Upper lobe of left lung (tissue), 5 donors: ENCODE results near the gene SENP6.

DNA sequence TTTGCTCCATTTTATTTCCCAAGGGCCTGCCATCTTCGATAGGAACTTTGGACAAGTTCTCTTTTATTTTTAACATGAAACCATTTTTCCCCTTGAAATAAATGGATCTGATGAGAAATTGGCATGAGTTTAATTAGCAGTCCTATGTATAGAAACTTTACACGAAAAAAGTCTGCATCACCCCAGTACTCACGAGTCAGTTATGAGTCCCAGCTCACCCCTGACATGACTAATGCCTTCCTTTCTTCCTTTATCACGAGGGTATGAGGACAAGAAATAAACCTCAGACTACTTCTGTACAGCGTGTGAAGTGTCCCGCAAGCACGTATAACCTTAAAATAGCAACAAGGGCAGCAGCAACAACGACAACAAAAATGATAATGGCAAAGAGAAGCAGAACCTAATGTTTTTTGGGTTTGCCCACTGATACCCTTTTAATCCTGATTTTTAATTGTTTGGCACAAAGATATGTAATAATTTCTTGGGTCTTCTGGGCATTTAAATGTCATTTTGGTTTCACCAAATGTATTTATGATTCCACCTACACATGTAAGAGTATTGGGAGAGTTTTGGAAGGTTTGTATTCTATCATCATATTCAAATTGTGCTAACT lies 26.7 kb downstream of the CD109 start:
- PRO-cap, 2 experiments: no peak in any of the 2 experiments
- RAMPAGE, long total RNA, 4 experiments: no peak in any of the 4 experiments

- PRO-cap, 2 experiments: no peak in any of the 2 experiments
- RAMPAGE, long total RNA, 4 experiments: no peak in any of the 4 experiments
Measured at GRCh38 chr6:74606854-74607151, 599.0 kb downstream of the COL12A1 start.

- PRO-cap, 2 experiments: no peak in any of the 2 experiments
- RAMPAGE, long total RNA, 4 experiments: no peak in any of the 4 experiments
Measured at GRCh38 chr6:75244263-75244589, 625 bp upstream of the COX7A2 start.

DNA sequence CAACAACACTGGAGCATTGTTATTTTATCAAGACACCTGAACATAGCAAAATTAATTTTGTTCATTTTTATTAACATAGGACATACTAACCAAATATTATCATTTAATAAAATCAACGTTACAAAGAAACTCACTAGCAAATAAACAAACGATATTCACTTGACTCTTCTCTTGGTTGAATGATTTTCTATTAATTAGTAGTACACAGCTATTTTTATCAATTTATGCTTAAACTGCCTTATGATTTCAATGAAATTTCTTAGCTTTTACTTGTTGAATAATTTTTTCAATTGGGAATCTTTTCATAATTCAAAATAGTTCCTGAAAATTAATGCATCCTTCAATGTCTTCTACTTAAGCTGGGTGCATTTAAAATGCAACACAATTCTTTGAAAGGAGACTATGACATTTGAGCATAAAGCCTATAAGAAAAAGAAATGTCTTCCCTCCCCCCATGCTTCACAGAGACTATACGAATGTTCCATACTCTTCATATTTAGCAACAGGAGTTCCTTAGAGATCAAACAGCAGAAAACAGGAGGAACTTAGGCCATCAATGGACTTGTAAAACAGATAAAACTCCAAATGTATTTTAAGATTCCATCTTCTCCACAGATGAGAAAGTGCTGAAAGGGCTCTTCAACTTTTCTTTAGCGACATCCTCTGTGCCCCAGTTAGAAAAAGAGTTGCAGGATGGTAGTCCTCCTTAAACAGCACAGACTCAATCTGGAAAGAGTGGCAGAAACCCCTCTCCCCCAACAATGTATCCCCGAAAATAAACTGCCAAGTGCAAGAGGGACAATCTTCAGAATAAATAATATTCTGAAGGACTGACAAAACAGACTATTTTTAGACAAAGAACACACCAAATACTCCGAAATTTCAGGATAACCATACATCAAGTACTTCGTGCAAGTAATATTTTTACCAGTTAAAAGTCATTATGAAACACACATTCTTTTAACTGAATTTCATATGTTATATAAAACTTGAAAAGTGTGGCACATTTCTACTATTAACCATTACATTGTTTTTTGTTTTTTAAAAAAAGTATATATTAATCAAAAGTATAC lies 10.3 kb upstream of the COX7A2 start:
- PRO-cap, 2 experiments: no peak in any of the 2 experiments
- RAMPAGE, long total RNA, 4 experiments: no peak in any of the 4 experiments

- PRO-cap, 2 experiments: peak in 2 of 2 experiments; most common plus-strand start chr6:75601880 (in 2); most common minus-strand start chr6:75601769 (in 1)
- RAMPAGE, long total RNA, 4 experiments: start-site peak on the plus strand in 2 of 4 experiments, at chr6:75601828-75601924 at its widest, 49 to 112 reads per replicate
Measured at GRCh38 chr6:75601504-75602220, at the start of gene SENP6. Gene SENP6, plus strand, starts transcription at chr6:75601880.

- PRO-cap, 2 experiments: no peak in any of the 2 experiments
- RAMPAGE, long total RNA, 4 experiments: start-site peak on the plus strand in 1 of 4 experiments, at chr6:75605452-75605807 at its widest, 10 reads per replicate
Measured at GRCh38 chr6:75605007-75606192, 3.7 kb downstream of the SENP6 start.

DNA sequence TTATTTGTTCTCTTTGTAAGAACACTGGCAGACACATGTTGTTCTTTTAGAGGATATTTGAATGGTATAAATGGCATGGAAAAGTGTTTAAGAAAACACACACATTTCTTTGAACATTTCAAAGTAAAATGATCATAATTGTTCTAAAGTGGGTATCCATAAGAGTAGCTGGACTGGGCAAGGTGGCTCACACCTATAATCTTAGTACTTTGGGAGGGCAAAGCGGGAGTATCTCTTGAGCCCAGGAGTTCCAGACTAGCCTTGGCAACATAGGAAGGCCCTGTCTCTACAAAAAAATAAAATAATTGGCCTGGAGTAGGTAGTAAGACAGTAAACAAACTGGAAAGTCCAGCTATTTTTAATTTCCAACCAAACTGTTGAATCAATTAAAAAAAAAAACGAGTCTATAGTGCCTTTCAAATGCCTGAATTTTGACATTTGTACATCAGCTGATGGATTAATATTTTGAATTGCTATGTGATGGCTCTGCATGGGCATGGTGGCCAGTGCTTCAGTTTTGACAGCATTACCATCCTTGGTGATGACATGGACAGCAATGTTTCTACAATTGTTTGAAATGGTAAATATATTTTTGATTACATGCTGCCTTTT lies 40.0 kb downstream of the SENP6 start:
- PRO-cap, 2 experiments: no peak in any of the 2 experiments
- RAMPAGE, long total RNA, 4 experiments: no peak in any of the 4 experiments

GRCh38 chr6:75703997-75704425 lies 45.0 kb upstream of the MYO6 start:
- PRO-cap, 2 experiments: peak in 1 of 2 experiments; most common plus-strand start chr6:75704174 (in 1)
- RAMPAGE, long total RNA, 4 experiments: no peak in any of the 4 experiments

GRCh38 chr6:77073020-77073304 lies 390.3 kb downstream of the HTR1B start:
- PRO-cap, 2 experiments: no peak in any of the 2 experiments
- RAMPAGE, long total RNA, 4 experiments: no peak in any of the 4 experiments

DNA sequence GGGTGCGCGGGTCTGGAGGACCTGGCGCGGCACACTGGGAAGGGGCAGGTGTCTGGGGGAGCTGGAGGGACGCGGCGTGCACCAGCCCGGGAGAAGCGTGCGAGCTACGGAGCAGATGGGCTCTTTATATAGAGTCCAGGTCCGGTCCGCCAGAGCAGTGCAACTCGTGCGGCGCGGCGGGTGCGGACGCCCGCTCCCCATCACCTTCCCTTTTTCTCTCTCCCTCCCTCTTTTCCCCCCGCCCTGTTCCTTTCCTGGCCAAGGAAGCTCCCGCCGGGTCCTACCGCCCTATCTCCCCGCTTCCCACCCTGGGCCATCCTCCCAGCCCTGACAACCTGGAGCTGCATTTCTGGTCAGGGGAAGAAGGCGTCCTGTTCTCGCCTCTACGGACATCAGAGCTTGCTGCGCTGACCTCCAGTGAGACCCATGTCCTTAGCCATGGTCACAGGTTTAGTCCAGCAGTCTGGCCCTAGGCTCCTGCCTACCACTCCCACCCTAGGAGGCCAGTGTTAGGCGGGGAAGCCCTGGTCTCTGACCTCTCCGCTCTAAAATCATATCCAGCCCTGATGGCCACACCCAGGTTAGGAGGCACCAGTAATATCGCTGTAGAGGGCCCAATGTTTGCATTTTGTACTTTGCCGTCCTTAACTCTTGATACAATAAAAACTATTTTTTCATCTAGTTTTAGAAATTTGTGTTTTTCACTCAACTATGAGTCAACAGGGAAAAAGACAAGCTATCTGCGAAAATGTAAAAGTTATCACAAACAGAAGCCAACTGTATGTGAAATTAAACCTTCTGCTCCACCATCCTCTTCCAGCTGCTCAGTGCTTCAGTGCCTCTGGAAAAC lies 1.1 kb upstream of the HTR1B start:
- PRO-cap, 2 experiments: no peak in any of the 2 experiments
- RAMPAGE, long total RNA, 4 experiments: no peak in any of the 4 experiments

DNA sequence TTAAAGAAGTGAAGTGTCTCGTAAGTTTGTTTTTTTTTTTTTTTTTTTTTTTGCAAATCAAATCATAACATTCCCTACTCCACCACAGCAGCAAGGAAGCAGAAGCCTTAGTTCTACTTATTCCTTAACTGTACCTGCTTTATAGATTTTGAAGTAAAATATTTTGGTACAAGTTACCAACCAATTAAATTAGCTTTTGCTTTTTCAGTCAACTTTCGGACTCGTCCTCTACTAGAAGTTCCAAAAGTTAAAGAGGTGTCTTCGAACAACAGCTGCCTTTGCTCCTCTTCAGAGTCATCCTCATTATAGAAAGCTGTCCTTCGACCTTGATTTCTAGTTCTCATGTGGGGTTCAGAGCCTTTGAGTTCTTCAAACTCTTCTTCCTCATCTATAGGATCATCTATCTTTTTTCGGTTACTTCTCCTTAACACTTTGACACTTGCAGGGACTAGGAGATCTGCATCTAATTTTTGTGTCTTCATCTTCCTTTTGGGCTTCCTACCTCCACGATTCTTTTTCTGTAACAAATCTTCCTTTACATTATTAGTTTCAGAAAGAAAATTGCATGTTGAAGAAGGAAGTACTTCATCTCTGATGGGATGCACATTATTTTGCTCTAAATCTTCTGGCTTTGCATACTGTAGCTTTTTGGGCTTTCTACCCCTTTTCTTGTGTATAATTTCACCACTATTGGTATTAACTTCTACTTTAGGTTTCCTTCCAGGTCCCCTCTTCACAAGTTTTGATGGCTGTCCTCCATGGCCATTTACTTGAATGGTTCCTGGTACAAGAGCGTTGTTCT lies 73.4 kb downstream of the IRAK1BP1 start:
- PRO-cap, 2 experiments: no peak in any of the 2 experiments
- RAMPAGE, long total RNA, 4 experiments: no peak in any of the 4 experiments

GRCh38 chr6:78997322-78997945 lies 80.6 kb downstream of the PHIP start:
- PRO-cap, 2 experiments: no peak in any of the 2 experiments
- RAMPAGE, long total RNA, 4 experiments: start-site peak on the minus strand in 1 of 4 experiments, at chr6:78997474-78997617 at its widest, 16 to 24 reads per replicate

DNA sequence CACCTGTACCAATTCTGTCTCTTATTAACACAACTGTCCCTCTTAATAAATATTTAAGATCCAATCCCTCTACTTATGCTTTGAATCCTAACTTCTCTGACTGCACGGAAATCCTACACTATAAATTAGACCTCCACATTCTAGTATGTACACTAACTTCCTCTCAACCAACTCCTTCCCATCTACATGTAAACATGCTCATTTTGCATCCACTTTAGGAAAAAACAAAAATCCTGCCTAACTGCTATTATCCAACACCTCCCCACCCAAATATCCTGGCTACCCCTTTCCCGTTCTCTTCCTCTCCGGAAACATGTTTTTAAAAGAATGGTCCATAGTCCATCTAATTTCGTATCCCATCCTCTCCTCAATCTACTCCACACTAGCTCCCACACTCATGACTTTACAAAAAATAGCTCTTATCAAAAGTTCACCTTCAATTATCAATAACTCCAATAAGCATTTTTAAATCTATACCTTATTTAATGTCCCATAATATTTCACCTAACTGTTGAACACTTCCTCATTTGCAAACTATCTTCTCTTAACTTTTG lies 13.9 kb downstream of the PHIP start:
- PRO-cap, 2 experiments: no peak in any of the 2 experiments
- RAMPAGE, long total RNA, 4 experiments: no peak in any of the 4 experiments

GRCh38 chr6:79600830-79601384 lies 30.2 kb upstream of the SH3BGRL2 start:
- PRO-cap, 2 experiments: no peak in any of the 2 experiments
- RAMPAGE, long total RNA, 4 experiments: no peak in any of the 4 experiments

DNA sequence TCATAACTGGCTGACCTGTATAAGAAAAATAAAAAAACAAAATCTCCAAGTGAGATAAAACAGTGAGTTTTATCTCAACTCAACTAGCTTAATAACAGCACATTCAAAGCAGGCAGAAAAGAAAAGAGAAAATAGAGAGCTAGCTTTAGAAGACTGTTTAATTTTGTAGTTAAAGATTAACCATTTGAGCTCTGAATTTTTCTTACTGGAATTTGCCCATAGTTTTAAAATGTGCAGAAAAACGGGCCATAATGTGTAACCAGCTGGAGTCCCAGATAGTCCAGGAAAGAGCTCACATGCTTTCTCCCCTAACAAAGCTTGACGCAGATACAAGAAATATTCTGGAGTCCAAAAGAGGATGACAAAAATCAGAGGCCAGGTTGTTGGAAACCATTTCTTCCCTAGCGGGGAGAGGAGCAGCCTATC lies 15.9 kb downstream of the TTK start:
- PRO-cap, 2 experiments: no peak in any of the 2 experiments
- RAMPAGE, long total RNA, 4 experiments: no peak in any of the 4 experiments

DNA sequence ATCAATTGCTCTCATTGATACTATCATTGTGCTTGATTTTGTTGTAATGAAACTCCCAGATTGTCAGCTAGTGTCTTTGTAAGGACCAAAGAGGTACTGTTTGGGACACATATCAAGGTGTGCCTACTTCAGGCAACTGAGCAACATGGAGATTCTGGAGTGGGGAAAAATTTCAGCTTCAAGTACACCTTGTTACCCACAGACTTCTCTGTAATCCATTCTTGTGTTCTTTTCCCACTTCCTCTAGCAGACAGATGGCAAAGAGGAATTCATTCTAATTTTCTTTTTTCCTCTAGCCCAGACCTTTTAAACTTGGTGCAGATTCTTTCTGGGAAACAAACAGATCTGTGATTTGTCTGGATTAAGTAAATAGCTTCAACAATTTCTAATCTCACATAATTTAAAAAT lies 20.2 kb upstream of the BCKDHB start:
- PRO-cap, 2 experiments: no peak in any of the 2 experiments
- RAMPAGE, long total RNA, 4 experiments: no peak in any of the 4 experiments

- PRO-cap, 2 experiments: no peak in any of the 2 experiments
- RAMPAGE, long total RNA, 4 experiments: no peak in any of the 4 experiments
Measured at GRCh38 chr6:80457387-80457687, 350.9 kb downstream of the BCKDHB start.

DNA sequence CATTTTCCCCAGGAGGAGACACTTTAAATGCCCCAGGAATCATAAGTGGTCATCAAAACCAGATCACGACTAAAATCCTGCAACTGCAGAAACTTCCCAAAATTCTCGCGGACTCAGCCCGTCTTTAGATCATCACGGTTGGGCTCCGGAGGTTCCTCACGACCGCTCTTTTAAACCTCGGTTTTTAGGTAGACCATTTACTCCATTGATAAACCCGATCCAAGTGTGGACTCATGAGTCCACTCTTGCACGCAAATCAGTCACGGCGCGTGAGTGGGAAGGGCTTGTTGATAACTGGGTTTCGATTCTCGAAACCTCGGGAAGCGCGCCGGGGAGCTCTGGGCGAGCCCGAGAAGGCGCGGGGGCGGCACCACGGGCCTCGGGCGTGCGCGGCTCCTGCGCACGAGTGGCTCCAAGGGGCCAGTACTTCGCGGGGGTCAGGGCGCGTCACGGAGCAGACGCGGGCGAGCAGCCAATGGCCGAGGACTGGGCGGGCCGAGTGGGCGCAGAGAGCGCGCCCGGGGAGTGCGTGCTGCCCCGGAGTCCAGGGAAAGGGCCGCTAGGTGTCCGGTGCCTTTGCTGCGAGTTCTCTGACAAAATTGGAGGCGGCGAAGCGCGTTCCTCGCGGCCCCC lies 598 bp upstream of the TENT5A start:
- PRO-cap, 2 experiments: peak in 2 of 2 experiments; most common plus-strand start position 540 of the sequence (in 1); most common minus-strand start position 408 of the sequence (in 2)
- RAMPAGE, long total RNA, 4 experiments: start-site peak on the plus strand in 1 of 4 experiments, centred at position 538 of the sequence, 8 reads per replicate

DNA sequence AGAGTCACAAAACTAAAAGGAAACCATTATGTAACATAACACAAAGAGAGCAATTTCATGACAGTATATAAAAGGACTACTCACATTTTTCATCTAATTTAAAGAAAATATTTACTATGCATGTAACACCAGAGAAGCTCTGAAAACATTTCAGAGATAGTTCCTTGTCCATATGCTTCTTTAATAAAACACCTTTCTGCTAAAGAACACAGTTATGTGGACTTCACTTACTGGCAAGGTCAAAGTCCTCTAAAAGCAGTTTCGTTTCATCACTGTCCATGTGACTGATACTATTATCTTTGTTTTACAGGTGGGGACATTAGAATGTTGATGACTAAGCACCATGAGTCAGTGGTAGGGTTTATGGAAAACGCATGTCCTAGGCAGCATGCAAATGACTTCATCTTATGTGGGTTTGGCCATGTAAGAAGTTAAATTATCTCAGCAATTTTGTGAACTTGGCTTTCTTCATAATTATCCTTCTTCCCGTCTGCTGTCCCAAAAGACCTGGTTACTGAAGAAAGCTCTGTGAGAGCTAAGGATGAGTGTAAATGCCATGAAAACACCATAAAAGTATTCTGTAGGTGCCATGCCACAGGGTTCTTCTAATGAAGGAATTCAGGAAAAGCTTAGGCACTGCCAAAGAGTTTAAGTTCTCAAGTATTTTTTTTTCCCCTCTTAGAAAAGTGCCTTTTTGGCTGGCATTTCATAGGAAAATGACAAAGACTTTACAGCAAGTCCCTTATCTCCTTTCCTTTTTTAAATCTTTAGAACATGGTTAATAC lies 185.9 kb upstream of the TENT5A start:
- PRO-cap, 2 experiments: no peak in any of the 2 experiments
- RAMPAGE, long total RNA, 4 experiments: no peak in any of the 4 experiments

DNA sequence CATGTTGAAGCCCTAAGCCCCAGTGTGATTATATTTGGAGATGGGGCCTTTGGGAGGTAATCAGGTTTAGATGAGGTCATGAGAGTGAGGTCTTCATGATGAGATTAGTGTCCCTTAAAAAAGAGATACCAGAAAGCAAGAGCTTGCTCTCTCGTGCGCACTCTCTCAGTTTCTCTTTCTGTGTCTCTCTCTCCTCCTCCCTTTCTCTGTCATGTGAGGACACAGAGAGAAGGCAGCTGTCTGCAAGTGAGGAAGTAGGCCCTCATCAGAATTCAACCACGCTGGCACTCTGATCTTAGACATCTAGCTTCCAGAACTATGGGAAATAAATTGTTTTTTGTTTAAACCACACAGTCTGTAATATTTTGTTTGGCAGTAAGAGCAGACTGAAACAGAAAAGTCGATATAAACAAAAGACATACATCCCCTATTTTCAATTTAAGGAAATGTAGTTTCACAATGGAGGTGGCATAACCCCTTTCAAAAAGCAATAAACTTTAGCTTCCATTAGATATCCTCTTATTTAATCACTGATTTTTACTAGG lies 180.5 kb downstream of the IBTK start:
- PRO-cap, 2 experiments: no peak in any of the 2 experiments
- RAMPAGE, long total RNA, 4 experiments: no peak in any of the 4 experiments